ENCODE results near the genes RPE65, FPGT and MSH4.

GRCh38 chr1:67743386-67743843, 58.4 kb downstream of the GADD45A start:
- RAMPAGE, total RNA = no peak

DNA sequence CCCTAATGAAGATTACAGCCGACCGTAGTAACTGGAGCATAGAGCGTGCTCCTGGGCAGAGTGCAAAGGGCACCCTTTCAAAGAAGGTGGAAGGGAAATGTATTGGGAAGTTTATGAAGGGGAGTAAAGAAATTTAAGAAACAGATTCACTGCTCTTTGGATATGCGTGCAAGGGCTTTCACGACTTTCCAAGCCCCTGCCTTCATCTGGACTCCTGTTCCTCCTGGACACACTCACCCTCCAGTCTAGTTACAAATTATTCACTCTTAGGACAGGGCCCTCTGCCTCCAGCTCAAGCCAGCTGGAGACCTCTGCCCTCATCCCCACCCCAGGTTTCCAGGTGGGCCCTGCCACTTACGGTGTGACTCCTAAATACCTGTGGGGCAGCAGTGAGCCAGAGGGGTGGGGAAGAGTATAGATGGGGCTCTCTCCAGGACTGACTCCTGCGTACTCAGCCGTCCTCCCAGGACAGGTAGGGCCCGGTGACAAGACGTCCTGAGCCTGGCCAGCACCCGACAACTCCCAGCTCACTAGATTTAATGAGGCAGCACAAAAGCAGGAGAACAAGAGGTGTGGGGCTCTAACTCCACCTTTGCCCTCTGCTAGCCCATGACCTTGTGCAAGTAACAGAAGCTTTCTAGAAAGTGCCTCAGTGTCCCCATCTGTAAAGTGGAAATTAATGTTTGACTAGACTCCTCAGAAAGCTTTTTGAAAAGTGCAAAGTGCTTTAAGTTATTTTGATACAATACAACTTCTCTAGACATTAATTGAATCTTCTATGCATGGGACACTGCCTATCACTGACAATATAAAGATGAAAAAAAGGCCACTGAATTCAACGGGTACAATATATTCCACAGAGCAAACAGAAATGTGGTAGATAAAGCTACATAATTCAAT, 16.8 kb downstream of the GNG12 start:
- RAMPAGE, total RNA = no peak

- RAMPAGE, total RNA = no peak
These were observed 88.7 kb downstream of the WLS start for GRCh38 chr1:68143601-68143949.

DNA sequence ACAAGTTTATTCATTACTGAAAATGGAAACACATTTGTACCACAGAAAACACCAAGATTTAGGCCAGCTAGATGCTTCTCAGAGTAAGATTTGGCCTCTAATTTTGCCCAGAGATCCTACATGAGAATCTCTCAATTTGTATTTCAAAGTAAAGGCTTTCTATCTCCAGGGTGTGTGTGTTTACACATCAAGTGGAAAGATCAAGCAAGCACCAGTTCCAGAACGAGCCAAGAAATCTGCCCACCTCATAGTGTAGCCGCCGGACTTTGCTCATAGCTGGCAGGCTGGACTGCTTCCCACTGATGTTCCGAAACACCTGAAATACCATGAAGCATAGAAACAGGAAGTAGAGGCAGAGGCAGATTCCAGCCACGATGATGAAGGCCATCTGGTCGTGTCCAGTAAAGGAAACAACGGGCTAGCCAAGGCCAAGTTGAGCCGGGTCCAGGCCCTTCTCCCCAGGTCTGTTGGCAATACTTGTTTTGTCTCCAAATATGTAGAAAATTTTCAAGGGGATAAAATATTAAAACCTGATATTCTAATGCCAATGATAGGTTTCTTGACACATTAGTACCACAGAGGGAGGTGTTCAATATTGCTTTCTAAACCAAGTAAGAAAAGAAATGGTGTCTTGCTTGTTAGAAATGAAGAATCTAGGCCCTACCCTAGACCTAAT, 86.6 kb downstream of the WLS start:
- RAMPAGE, total RNA = no peak

DNA sequence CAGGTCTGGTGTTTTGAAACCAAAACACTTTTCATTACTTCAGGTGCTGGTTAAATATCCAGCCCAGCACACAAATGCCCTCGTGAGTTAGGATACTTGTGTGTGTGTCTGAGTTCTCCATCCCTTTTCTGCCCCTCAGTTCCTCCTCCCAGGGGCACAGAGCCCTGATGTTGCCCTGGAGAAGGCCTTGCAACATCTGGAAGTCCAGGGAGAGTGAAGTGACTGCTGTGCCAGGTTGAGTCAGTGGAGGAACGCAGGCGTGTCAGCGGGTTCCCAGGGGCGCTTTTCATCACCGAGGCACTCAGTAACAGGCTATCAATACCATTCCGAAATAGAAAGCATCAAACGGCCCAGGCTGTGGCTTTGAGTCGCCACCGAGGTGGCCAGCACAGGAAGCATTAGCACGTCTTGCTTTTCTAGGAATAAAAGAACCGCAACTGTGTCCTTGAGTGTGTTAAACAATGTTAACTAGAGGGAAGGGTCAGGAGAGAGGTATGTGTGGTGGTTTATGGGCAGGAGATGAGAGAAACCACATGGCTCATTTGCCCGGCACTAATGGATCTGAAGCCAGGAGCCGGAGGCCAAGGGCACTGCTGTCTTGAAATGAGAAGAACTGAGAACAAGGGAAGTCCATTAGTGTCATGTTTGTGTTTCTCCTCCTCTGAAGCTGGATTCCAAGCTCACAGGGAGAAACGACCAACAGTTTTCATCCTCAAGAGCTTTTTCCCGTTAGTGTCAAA, 90.9 kb upstream of the WLS start:
- RAMPAGE, total RNA = no peak

- RAMPAGE, total RNA = no peak
These were observed at the start of gene RPE65 for GRCh38 chr1:68449648-68450147. RPE65 (minus strand) TSS chr1:68449954.

GRCh38 chr1:71056108-71057387, 8.9 kb upstream of the PTGER3 start:
- RAMPAGE, total RNA = no peak

GRCh38 chr1:71193084-71193505, 112.3 kb upstream of the ZRANB2 start:
- RAMPAGE, total RNA = no peak

DNA sequence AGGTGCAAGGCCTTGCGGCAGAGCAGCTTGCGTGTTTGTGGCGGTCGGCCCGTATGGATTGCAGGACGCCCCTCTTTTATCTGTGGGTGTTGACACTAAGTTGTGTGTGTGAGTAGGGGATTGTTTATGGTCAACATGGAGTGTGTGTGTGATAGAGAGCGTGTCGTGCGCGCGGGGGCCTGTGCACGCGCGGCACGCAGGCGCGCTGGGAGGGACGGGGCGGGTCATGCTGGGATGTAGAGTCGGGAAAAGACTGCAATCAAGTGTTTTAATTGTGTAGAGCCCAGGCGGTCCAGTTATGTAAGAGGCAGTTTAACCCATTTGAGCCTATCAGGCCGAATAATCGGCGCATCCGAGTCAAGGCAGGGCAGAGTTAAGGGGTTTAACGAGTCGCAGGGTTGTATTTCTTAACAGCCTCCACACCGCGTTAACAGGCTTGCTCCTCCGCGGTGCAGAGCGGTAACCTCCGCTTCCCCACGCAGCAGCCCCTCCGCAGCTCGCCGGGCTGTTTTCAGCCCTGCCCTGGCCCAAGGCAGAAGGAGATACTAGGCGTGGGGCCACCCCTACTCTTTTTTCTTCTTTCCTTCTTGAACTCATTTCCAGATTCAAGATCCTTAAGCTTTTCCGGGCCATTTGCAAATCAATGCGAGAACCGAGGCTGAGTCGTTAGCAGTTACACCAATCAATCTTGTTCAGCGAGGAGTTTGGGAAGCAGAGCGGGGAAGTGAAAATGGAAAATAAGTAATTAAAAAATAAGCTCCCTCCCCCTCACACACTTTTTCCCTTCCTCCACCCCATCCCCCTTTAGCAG, 1.4 kb upstream of the NEGR1 start:
- RAMPAGE, total RNA = no peak

DNA sequence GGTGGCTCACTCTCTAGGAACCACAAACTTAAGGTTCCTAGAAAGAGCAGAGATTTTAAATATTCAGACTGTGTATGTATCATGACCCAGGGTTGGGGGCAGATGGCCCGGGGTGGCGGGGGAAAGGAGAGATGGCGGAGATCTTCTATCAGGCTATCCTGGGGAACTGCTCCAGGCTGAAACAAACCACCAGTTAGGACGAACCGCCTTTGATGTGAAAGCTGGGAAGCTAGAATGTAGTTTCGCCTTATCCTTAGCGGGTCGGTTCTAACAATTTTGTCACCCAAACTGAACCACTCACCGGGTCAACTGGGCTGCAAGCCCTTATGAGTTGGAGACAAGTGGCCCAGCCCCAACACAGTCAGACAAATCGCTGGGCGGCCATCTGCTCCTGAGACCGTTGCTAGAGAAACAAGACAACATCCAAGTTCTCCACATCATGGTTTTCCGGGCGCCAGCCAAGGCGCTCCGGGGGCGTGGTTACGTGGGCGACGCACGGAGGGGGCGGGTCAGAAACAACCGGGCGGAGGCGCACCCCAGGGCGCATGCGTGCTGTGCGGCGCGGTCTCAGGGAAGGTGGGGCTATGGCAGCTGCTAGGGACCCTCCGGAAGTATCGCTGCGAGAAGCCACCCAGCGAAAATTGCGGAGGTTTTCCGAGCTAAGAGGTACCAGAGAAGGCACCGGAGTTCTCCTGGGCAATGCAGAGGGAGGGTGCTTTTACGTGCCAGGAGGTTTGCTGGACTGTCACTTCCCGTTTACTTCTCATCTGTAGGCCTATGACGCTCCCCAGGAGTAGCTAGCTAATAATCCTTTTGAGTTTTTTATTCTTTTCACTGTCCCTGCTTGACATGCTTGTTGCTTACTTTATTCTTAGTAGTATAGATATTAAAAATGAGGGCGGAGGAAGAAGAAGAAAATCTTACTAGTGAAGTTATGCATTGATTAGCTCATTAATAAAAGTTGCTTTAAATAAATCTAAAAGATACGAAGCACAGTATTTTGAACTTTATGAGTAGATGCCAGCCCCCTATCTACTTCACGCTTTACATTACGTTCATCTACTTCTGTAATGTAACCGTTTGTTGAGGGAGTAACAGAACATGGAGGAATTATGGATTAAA, at the start of gene FPGT:
Gene FPGT (plus strand): TSS at position 548 of the 1,122 bp plus-strand sequence.
- RAMPAGE, total RNA = start-site peak on the plus strand centred at position 566 of the sequence, 65 bp wide, 43 and 67 reads in 2 replicates

- RAMPAGE, total RNA = no peak
These were observed 2.7 kb downstream of the CRYZ start for GRCh38 chr1:74730104-74730501.

GRCh38 chr1:74731005-74732254, 1.4 kb downstream of the CRYZ start:
- RAMPAGE, total RNA = no peak

DNA sequence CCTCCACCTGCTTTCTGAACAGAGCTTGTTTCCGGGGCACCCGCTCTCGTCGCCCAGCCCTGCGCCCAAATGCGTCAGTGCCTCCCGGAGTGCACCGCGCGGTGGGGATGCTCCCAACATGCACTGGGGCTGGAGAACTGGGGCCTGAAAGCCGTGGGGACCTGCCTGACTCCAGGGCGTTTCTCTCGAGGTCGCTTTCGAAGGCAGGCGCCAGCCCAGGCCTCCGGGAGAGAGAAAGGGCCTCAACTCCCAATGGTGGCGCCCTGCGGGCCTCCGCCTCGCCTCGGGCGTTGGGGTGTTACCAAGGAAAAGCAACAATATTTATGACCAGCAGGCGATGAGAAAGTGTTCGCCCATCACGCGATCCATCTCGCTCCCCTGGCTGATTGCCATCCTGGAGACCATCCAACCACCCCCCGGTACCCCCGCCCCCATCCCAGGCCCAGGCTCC, 8.9 kb upstream of the LHX8 start:
- RAMPAGE, total RNA = no peak

GRCh38 chr1:75796163-75797365, at the start of gene MSH4:
MSH4 (plus strand) TSS chr1:75796882.
- RAMPAGE, total RNA = no peak

- RAMPAGE, total RNA = no peak
These were observed 3.4 kb downstream of the ASB17 start for GRCh38 chr1:75928842-75929114.

GRCh38 chr1:76068598-76069106, 5.9 kb upstream of the ST6GALNAC3 start:
- RAMPAGE, total RNA = no peak

GRCh38 chr1:76083182-76083681, 8.7 kb downstream of the ST6GALNAC3 start:
- RAMPAGE, total RNA = no peak

- RAMPAGE, total RNA = start-site peak on the minus strand at chr1:77683383-77683422, 51 and 66 reads in 2 replicates
These were observed 903 bp upstream of the ZZZ3 start for GRCh38 chr1:77683018-77684103.

DNA sequence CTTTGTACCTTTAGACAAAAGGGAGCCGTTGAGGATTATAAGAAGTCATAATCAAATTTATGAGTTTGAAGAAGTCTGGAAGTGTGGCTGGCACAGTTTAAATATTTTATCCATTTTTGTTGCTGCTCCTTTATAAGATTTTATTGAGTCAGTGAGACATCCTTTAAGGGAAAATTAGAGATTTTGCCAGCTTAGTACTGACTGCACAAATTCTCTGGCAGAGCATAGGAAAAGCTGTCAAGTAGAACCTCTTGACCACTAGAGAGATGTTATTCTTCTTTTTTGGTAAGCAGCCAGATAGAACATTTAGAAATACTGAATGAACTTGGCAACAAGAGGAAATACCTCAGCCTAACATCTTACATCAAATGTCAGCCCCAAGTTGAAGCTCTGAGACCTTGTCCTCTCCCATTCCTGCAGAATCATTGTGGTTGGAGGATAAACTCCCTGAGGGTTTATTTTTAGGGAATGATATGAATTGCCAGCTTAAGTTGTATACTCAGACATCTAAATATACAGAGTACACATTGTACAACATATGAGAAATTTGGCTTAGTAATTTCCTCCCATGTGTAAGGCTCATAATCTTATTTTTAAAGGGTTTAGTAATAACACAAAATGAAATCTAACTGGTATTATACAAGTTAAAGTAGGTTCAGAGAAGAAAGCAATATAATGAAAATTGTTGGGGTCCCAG, 53.5 kb downstream of the MIGA1 start:
- RAMPAGE, total RNA = no peak

GRCh38 chr1:77926648-77927404, 38.4 kb downstream of the NEXN start:
- RAMPAGE, total RNA = no peak